Paraaortic lymph node (tissue), 1 donor: ENCODE results near the genes LRRC59 and CHAD.

DNA sequence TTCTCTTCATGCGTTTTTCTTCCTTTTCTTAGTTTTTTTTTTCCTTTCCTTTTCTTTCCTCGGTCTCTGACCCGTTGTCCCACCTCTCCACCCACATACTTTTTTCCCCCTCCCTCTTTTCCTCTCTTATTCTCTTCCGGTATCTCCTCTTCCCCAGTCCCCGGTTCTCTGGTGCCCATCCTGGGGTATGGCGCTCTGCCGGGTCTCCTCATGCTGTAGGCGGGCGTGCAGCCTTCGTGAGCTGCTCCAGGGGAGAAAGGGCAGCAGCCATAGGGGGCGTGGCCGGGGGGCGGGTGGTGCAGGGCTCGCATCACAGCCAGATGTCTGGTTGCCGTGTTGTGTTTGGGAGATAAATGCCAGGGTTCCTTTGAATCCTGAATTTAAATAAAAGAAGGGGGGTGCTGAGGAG lies 5.4 kb upstream of the COL1A1 start:
- PRO-cap, result no peak

DNA sequence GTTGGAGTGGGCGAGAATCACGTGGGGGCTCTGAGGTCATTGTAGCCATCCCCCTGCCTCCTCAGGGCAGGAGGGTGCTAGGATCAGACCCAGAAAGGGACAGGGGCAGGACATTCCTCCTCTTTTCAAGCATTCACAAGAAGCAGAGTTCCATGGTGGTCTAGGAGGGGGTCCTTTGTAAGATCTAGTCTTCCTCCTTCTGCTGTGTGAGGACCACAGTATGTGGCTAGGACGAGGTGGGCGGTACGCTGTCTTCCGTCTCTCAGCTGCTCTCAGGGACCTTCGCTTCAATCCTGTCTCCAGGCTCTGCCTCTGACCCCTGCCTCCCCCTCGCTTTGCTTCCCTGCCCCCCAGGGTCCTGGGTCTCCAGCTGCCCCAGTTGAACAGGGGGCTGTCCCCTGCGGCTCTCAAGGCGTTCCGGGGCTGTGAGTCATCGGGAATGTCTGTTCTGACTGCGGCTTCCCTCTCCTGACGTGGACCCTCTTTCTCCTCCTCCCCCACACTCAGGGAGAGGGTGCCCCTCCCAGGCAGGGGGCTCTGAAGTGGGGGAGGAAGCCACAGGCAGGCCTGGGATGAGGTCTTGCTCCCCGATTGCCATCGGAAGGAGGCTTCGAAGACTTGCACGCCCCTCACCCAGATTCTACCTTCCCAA lies 8.8 kb upstream of the COL1A1 start:
- PRO-cap, result no peak

DNA sequence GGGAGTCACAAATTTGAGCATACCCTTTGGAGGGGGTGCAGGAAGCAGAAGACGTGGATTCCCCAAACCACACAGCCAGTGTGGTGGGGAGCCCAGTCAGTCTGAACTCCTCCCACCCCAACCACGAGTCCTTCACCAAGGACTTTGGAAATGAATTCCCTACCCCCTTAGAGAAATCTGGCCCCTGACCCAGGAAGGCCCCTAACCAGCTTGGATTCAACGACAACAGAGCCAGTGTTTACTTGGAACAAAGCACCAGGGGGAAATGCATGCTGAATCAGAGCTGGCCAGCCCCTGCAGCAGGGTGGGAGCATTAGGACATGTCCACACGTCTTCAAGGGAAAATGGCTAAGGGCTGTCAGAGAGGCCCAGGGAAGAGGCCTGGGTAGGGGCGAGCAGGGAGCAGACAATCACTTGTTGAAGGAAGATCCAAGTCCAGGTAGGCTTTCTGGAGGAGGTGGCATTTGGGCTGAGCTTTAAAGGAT lies 5.4 kb upstream of the TMEM92 start:
- PRO-cap, result no peak

- PRO-cap, result no peak
Measured at GRCh38 chr17:50286054-50286576, 11.8 kb downstream of the TMEM92 start.

- PRO-cap, result no peak
Measured at GRCh38 chr17:50363672-50364369, 9.2 kb downstream of the MRPL27 start.

DNA sequence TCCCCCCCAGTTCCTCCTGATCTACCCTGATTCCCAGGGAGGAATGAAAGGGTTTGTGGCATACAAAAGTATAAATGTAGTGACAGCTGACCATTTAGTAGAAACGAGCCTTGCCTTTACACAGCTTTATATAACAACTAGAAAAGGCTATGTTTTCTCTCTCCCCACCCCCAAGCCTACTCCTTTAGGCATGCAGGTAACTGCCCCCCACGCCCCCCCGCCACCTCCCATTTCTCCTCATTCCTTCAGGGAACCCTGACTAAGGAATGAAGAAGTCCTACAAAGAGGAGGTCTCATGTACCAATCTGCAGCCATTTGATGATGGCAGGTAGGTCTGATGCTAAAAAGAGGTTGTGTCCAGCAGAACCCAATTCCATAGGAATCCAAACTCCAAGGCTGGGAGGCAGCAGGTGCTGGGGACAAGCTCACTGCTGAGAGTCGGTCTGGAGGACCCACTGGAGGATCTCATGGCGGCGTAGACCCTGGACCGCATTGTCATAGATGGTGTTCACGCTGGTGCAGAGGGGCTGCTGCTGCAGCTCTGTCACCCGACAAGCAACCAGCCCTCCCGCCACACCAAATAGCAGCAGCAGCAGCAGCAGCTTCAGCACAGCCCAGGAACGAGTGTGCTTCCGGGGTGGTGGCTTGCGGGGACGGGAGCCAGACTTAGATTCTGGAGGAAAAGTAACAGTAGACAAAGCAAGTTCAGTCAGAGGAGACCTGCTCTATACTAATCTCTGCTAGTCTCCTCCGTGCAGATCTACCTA lies 9.7 kb downstream of the EME1 start:
- PRO-cap, result no peak

GRCh38 chr17:50392235-50393029 lies 4.9 kb downstream of the LRRC59 start:
- PRO-cap, result no peak

DNA sequence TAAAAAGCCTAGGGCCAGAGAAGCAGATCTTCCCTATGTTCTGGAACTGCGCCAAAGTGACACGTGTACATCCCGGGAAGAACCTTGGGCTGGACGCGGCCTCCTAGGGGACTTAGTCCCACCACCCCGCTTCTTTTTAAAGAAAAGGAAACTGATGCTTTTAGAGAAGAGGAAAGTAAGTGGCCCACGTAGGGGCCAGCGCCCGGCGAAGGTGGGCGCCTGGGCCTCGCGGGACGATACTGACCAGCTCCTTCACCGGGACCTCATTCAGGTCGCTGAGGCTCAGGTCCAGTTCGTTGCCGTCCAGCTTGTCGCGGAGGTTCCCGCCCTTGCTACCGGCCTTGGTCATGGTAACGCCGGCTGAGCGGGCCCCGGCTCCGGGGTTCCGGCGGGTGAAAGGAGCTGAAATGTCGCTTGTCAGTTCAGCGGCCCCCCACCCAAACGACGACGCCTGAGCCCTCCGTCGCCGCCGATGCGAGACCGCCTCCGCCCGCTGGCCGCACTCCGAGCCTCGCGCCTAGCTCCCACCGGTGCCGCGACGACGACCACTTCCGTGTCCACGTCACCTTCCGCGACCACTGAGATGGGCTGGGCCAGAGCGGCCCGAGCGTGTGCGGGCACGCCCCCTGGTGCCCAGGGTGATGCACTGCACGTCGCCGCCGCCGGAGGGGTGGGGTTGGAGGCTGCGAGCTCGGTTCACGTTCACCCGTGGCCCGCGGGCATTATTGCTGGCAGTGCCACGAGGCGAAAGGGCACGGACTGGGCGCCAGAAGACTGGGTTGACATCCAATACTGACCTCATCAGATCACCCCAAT lies at the start of gene LRRC59:
Gene LRRC59, minus strand, starts transcription at position 555 of the 816 bp plus-strand sequence.
- PRO-cap, result unidirectional peak, minus-strand start at position 543 of the sequence

DNA sequence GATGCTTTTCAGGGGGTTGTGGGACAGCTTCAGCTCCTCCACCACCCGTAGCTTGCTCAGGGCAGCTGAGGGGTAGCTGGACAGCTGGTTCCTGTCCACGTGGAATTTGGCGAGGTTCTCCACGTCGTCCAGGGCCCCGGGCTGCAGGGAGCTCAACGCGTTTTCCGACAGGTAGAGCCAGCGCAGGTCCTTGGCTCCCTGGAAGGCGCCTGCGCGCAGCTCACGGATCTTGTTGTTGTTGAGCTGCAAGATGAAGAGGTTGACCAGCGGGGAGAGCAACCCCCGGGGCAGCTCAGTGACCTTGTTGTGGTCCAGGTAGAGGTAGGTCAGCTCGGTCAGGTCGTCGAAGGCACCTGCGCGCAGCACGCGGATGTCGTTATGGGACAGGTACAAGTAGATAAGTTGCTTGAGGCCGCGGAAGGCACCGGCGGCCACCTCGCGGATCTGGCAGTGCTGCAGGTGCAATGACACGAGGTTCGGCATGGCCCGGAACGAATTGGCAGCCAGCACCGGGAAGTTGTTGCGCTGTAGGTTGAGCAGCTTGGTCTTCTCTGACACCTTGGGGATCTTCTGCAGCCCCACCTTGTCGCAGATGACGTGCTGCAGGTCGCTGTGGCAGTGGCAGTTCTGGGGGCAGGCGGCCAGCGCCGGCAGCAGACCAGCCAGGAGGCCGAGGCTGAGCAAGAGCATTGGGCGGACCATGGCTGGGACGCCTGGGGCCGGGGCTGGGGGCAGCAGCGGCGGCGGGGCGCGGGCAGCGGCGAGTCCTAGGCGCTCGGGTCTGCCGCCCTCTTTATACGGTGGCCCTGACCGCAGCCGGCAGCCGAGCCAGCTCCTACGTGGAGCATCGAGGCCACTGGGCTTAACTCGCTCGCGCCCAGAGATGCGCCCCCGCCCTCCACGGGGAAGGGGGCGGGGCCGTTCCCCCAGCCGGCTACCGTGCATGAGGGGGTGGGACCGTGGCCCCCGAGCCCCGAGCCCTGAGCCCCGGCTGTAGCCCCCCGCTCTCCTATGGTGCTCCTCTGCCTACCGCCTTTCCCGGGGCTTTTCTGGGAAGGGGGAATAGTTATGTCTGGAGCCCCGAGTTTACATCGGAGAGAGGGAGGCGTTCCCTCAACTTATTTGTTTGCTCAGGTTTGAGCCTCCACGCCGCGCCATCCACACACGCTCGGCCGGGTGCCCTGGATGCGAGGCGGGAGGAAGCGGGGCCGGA lies at the start of gene CHAD:
Gene CHAD, minus strand, starts transcription at position 769 of the 1,213 bp plus-strand sequence.
- PRO-cap, result no peak

GRCh38 chr17:50471934-50472776 lies 3.5 kb upstream of the CHAD start:
- PRO-cap, result no peak

- PRO-cap, result no peak
Measured at GRCh38 chr17:50505549-50506003, 2.7 kb upstream of the MYCBPAP start.

DNA sequence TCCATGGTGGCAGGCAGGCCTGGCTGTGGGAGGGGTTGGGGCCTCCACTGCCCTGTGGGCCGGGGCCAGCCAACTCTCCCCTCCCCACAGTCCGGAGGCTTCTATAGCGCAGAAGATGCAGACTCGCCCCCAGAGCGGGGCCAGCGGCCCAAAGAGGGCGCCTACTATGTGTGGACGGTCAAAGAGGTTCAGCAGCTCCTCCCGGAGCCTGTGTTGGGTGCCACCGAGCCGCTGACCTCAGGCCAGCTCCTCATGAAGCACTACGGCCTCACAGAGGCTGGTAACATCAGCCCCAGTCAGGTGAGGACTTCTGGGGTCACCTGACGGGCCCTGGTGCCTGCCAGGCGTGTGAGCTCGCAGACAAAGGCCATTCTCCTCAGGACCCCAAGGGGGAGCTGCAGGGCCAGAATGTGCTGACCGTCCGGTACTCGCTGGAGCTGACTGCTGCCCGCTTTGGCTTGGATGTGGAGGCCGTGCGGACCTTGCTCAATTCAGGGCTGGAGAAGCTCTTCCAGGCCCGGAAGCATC lies 3.7 kb downstream of the SPATA20 start:
- PRO-cap, result no peak

- PRO-cap, result no peak
Measured at GRCh38 chr17:50551802-50552283, 4.9 kb downstream of the SPATA20 start.

GRCh38 chr17:50637392-50638332 lies 3.0 kb downstream of the ABCC3 start:
- PRO-cap, result no peak

GRCh38 chr17:50656757-50657372 lies 22.2 kb downstream of the ABCC3 start:
- PRO-cap, result no peak

DNA sequence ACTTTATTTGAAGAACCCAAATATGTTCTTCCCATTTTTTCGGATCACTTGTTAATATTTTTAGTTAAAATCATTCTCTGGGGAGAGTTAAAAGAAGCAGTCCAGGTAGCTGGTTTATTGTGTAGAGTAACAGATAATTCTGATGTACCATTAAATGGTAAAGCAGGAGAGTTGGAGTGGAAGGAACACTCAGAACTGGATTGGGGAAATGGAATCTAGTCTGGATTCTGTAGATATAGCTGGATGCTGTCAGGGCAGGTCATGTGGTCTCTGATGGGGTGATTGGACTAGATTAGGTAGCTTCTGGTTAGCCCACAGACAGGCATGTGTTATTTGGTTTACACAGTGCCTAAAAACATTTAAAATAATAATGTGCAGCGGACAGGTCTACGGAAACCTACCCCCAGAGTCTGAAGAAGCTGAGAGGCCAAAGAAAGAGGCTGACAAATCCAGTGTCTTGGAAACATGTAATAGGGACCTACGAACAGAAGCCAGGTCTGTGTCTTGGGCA lies 12.2 kb downstream of the LUC7L3 start:
- PRO-cap, result no peak

GRCh38 chr17:50807391-50807998 lies 27.9 kb upstream of the WFIKKN2 start:
- PRO-cap, result no peak

- PRO-cap, result no peak
Measured at GRCh38 chr17:50892089-50892488, 25.9 kb upstream of the TOB1 start.

DNA sequence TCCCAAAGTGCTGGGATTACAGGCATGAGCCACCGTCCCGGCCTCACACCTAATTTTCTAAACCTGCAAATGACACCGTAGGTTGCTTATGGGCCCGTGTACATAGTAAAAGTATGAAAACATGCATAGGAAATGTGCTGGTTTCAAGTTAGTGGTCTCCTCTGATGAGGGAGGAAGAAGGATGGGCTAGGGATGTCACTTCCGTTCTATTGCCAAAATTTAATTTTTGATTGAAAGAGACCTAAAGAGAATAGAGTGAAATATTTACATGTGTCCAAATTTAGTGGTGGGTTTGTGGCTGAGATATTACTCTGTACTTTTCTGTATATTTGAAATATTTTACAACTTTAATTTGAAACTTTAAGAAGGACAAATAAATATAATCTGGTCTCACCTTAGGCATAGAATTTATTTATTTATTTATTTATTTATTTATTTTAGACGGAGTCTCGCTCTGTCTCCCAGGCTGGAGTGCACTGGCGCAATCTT lies 47.8 kb upstream of the TOB1 start:
- PRO-cap, result no peak

DNA sequence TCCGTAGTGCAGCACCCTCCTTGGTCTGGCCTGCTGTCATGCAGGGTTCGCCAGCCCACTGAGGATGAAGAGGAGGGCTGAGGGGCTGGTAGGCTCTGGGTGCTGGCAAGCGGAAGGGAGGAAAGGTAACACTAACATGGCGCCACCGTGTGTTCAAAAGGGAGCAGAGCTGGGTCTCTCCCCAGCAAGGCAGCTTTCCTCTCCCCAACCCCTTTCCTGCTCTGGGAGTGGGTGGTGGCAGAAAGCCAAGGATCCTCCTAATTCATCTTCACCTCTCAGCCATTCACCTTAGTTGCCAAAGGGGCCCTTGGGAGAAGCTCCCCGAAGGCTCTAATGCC lies 90.6 kb upstream of the TOB1 start:
- PRO-cap, result no peak